ENCODE measurements around a stretch of chr6.

GRCh38 chr6:157780030-157780229 is 43.1 kb upstream of the SNX9 start:
- CAGE, long polyA plus RNA, result no peak
- RRBS, result no CpG with 5 or more reads among the region's 4 CpGs

DNA sequence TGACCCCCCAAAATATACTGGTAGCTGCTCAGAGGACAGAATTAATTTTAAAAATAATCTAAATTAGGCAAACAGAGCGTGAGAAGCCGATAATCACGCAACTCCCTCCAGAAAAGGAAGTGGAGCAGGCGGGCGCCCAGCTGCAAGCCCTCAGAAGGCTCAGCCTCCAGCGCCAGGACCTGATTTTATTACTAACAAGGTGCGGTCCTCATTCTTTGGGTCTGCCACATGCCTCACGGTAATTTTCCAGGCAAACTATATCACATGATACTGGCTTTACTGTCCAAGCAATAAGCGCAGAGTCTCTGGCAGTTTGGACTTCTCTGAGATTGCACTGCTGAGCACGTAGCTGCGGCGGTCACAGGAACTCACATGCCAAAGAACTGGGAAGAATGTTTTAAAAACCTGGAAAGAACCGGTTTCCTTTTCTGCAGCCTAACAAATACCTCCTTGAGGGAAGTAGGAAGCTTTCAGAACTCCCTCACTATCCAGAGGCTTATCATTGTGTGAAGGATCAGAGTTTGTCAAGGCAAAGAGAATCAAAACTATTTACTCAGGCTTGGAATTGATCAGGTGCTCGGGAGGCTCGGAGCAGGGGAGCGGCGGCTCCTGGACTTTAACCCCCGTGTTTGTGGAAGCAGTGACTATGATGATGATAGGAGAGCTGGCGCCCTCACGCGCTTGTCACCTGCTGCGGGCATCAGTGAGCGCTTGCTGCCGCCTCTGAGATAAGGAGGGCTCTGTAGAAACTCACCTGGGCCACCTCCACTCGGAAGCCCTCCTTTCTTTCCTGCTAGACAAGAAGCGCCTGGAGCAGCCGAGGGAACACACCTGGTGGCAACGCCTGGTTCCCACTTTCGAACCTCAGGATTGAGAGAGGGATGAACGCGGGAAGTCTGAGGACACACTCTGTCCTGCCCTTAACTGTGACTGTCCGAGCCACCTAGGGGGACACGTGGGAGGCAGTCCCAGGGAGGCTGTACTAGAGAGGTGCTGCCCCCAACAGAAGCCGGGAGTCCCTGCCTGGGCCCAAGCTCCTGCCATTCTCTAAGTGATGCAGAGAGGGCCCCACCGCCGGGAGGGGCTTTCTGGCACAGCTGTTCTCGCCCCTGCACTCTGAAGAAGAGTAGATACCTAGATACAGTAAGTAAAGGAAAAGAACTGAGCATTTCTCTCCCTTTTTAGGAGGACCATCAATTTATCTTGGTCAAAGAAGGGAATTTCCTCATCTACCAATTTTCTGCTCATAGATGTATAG is 27.2 kb upstream of the SYNJ2 start:
- CAGE, long polyA plus RNA, result no peak
- RRBS, result 63% methylated on average over 3 of the region's 37 CpGs

DNA sequence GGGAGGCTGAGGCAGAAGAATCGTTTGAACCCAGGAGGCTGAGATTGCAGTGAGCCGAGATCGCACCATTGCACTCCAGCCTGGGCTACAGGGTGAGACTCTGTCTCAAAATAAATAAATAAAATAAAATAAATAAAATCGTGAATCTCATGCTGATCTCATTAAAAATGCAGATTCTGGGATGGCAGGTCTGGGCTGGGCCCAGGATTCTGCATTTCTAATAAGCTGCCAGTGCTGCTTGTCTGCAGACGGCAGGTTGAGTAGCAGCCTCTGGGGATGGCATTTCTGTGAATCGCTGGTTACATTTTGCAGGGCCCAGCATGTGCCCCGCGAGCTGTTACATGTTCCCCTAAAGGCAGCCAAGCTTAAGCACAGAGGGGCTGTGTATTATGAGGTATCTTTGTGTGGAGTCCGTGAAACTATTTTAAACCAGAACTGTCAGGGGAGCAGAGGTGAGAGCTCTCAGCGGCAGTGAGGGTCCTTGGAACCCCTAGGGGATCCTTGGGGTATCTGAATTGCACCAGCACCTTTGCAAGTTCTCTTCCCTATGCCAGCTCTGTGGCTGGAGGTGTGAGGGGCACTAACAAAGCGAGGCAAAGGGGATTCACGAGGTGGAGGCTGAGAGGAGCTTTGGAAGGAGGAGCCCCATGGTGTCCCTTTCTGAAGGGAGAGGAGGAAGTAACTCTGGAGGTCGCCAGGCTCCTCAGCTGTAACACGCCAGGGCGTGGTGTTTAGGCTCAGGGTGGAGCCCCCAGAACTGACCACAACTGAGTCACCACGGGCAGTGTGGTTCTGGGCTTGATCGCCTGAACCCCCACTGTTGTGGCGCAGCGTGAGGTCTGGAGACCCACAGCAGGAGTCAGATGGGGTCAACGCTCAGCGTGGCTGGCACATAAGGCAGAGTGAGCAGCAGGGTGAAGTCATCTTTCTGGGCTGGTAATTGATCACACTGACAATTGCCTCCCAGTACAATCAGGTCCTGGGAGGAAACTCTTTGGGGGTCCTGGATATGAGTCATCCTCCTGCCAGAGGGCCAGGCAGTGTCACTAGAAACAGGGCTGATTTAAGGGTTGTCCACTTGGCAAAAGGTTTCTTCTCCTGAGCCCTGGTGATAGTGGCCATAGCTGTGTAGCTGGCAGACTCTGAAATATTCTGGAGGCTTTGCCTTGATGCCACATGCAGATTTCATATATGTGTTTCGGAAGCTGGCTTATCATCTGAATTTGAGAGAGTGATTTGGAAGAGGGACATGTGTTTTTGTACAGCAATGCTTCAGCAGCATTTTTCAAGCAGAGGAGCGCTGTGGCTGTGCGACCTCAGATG is 49.6 kb downstream of the SYNJ2 start:
- CAGE, long polyA plus RNA, result no peak
- RRBS, result no CpG with 5 or more reads among the region's 24 CpGs

DNA sequence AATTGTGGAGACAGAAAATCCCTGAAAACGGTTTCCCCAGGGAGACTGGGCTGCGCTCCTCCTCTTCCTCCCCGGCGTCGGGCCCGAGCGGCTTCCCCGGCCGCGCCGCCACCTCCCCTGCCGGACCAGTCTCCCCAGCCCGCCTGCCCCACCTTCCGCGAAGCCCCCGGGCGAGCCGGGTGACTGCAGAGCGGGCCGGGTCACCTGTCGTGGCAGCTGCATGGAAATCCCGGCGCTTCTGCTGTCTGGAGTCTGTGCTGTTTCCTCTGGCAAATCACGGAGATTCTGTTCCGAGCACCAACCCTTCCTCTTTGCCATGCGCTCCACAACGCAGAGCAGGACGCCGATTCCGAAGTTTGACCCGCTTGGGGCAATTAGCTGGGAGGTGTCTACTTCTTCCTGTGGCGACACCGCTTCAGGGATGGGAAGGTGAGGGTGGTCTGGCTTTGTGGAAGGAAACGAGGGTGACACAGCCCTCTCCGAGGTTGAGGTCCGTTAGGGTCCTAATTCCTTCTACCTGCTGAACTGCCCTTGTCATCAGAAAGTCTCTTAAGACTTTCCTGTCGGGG is 64.6 kb downstream of the GTF2H5 start:
- CAGE, long polyA plus RNA, result no peak
- RRBS, result 3% methylated on average over 5 of the region's 37 CpGs

DNA sequence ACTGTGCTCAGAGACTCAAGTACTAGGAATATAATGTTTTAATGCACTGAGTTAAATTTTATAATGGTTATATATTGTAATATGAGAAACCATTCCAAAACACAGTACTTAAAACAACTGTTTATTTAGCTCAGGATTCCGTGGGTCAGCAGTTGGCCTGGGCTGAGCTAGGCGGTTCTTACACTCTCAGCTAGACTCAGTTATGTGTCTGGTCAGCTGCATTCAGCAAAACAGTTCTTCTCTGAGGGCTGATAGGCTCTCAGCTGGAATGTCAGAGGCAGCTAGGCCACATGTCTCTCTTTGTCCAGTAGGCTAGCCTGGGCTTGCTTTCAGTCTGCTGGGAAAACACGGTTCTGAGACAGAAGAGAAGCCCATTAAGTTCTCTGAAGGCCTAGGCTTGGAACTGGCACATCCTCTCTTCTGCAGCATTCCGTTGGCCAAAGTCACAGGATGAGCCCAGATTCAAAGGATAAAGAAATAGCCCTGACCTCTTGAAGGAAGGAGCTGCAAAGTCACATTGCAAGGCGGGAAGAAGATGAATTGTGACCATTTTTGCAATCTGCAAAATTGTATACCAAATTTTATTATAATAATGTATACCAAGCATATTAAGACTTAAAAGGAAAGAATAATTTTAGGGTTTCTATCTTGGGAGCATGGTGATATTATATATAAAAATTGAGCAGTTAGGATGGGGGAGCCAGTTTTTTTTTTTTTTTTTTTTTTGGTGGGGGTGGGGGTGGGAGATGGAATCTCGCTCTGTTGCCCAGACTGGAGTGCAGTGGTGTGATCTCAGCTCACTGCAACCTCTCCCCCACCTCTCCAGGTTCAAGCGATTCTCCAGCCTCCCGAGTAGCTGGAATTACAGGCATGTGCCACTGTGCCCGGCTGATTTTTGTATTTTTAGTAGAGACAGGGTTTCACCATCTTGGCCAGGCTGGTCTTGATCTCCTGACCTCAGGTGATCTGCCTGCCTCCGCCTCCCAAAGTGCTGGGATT is 65.8 kb downstream of the TULP4 start:
- CAGE, long polyA plus RNA, result no peak
- RRBS, result no CpG with 5 or more reads among the region's 10 CpGs

DNA sequence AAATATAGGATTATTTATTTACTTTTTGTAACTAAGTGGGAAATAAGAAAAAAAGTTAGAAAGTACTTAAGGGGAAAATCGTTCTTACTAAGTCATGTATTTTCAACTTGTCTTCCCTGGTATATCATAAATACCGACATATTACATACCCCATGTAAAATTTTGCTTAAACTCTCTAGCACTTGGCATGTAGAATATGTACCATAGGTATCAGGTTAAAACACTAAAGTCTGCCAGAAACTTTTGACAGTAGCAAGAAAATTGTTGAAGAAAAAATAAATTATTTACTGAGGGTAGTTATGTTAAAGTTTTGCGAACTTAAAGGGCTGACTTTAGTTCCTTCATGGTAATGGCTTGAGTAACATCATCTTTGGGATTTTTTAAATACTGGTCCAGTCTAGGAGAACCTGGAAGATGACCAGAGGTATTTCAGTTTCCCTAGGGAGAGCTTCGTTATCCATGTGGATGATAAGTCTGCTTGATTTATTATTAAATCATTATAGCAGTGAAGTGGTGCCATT is 10.4 kb downstream of the DYNLT1 start:
- CAGE, long polyA plus RNA, result no peak
- RRBS, result no CpG with 5 or more reads among the region's 4 CpGs

DNA sequence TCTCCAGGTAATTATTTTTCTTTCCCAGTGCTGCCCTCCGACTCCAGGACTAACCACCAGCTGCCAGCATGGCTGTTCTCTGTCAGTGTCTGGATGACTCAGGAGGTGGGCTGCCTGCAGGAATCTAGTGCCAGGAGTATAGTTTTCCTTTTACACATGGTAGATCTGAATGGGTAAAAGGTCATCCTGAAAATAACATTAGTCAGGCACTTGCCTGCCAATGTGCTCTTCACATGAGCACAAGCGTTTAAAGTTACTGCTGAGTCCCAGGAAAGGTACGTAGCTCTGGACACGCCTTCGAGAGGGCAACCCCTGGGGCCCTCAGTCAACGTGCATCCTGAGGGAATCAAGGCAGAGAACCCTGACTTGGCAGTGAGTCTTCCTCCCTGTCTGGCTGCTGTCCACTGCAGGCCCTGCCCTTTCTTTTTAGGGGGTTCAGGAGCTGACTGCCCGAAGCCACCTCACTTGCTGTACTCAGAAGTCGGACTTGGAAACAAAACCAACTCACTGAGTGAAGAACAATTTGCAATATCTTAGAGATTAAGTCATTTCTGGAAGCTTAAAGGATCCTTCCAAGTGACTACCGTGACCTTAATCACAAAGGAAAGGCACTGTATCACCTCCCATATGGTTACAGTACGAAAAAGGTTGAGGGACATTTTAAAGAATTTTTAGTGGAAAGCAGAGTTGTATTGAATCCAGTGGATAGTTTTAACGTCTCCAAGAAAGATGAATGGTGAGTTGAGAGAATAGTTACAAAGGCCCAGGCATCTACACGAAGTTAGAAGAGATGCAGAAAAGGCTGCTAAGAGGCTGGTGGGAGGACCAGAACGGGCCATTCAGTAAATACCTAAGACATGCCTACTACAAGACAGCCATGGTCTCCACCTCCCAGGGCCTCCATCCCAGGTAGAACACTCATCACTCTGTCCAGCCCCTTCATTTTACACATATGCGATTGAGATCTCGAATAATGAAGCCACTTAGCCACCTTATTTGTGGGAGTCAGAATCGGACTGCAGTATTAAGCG is 2.1 kb downstream of the DYNLT1 start:
- CAGE, long polyA plus RNA, result no peak
- RRBS, result no CpG with 5 or more reads among the region's 17 CpGs

DNA sequence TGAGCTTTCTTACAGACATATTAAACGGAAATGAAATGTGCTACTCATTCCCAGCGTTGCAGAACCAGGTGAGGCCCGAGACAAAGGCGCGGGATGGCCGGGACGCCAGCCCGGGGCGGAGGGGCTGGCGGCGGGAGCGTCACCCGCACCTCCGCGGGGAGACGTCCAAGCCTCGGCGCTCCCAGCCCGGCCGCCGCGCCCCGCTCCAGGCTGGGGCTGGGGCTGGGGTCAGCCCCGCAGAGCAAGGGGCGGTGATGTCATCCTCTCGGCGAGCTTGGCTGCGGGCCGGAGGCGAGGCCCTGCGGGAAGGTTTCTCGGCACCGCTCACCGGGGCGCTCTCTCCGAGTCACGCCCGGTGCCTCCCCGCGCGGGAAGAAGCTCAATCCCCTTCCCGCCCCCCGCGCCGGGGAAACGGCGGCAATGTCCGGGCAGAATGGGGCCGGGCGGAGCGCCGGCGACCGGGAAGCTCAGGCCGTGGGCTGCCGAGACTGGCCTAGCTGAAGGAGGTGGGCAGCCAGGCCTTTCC is 396 bp downstream of the DYNLT1 start:
- CAGE, long polyA plus RNA, result no peak
- RRBS, result 2% methylated on average over 35 of the region's 56 CpGs

GRCh38 chr6:158707847-158708905 is 58.3 kb downstream of the SYTL3 start:
- CAGE, long polyA plus RNA, result no peak
- RRBS, result no CpG with 5 or more reads among the region's 28 CpGs

- CAGE, long polyA plus RNA, result no peak
- RRBS, result no CpG with 5 or more reads among the region's 5 CpGs
These were observed 7.8 kb upstream of the EZR start for GRCh38 chr6:158826842-158827543.

DNA sequence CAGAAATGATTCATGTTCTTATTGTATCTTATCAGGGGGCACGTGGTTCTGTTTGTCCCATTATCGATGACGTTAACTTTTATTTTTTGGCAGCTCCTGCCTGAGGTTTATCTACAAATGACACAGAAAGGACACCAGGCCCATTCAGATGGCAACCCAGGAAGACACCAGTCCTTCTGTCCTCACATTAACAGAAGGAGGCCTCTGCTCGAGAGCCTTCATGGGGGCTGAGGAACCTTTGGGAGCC is 41.2 kb upstream of the EZR start:
- CAGE, long polyA plus RNA, result no peak
- RRBS, result no CpG with 5 or more reads among the region's 4 CpGs

GRCh38 chr6:158938801-158939082 is 61.3 kb downstream of the RSPH3 start:
- CAGE, long polyA plus RNA, result no peak
- RRBS, result 18% methylated on average over 1 of the region's 12 CpGs

DNA sequence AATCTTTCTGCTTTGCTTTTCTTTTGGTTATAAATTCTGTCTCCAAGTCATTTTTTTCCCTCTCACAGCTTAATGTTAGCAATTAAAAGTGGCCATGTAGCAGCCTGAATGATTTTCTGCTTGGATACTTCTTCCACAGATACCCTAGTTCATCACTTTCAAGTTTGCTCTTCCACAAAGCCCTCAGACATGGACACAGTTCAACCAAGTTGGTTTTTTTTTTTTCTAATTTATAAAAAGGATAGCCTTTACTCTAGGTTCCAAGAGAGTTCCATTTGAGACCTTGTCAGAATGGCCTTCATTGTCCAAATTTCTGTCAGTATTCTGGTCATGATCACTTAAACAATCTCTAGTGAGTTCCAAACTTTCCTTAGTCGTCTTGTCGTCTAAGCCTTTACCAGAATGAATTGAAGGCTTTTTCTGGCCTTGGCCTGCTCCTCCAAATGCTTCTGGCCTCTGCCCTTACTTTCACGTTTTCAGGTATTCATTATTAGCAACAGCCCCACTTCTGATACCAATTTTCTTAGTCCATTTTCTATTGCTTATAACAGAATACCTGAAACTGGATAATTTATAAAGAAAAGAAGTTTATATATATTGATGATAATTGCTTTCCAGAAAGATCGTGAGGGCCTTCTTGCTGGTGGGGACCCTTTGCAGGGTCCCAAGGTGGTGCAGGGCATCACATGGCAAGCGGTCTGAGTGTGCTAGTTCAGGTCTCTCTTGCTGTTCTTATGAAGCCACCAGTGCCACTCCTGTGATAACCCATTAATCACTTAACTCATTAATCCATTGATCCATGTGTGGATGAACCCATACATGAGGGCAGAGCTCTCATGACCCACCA is 39.8 kb downstream of the RSPH3 start:
- CAGE, long polyA plus RNA, result no peak
- RRBS, result no CpG with 5 or more reads among the region's 5 CpGs

GRCh38 chr6:159043255-159043875 is 1.4 kb downstream of the TAGAP start:
- CAGE, long polyA plus RNA, result no peak
- RRBS, result no CpG with 5 or more reads among the region's 7 CpGs

DNA sequence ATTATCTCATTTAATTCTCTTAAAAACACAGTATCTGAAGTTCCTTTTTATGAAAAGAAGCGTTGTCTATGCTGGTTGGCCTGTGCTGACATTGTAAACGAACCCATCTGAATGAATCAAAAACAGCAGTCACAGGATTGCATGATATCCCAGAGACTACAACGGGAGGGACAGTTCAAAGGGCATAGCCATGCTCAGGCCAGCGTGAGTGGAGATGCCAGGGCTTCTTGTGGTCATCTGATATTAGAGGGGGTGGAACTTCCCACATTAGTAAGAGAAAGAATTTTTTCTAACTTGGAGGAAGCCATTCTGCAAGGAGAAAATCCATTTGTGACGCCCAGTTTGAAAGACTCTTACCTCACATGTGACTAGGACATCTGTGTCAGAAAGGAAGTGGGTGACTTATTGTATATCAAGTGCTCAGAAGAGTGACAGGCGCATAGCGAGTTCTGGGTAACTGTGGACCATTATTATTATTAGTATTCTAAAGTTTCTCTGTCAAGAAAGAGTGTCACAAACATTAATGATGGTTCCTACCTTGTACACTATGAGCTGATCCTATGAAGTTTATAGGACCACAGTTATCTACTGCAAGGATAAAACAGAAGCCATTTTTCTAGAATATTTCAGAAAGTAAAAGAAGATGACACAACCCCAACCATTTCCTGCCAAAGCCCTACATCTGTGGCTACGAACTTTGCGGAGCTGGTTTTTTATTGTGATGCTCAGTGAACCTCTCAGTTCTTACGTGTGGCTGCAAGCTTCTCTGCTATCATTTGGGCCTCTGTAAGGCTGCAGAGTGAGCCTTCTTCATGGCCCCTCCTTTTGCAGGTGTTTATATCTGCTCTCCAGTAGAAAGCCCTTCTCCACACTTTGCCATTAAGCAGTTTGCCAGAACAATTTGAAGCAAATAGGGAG is 17.5 kb upstream of the TAGAP start:
- CAGE, long polyA plus RNA, result no peak
- RRBS, result no CpG with 5 or more reads among the region's 10 CpGs

DNA sequence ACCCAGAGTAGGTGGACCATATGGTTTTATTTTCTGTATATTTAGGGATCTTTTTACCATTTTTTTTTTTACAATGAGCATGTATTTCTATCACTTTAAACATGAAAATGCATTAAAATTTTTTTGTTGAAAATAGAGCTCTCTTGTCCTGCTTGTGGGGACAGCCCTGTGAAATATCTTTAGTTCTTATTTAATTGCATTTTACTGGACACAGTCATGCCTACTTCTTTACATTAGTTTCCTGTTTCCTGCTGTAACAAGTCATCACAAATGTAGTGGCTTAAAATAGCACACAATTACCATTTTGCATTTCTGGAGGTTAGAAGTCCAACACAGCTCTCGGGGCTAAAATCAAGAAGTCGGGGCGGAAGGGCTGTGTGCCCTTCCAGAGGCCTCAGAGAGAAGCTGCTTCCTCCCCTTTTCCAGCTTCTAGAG is 29.4 kb downstream of the PNLDC1 start:
- CAGE, long polyA plus RNA, result no peak
- RRBS, result no CpG with 5 or more reads among the region's 3 CpGs

DNA sequence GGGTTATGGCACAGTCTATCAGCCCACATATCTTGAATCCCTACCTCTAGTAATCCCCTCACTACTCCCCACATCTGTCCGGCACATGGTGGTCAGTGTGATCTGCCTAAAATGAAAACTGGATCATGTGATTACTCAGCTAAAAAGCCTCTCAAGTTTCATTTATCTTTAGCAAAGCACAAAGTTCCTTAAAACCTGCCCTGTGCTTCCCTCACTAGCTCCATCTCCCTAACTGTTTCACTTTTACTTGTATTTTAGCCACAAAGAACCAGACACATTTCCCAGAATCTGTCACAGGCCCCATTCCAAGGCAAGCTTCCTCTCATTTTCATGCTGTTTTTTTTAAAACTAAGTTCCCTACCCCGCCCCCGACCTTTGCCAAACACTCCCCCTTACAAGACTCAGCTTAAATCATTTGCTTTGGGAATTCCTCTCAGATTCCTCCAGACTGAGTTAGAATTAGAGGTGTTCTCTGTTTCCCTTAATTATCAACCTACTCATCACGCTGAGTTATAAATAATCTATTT is 8.9 kb upstream of the IGF2R start:
- CAGE, long polyA plus RNA, result no peak
- RRBS, result no CpG with 5 or more reads among the region's 4 CpGs

- CAGE, long polyA plus RNA, result no peak
- RRBS, result no CpG with 5 or more reads among the region's 6 CpGs
These were observed 68.9 kb downstream of the IGF2R start for GRCh38 chr6:160037581-160038416.

DNA sequence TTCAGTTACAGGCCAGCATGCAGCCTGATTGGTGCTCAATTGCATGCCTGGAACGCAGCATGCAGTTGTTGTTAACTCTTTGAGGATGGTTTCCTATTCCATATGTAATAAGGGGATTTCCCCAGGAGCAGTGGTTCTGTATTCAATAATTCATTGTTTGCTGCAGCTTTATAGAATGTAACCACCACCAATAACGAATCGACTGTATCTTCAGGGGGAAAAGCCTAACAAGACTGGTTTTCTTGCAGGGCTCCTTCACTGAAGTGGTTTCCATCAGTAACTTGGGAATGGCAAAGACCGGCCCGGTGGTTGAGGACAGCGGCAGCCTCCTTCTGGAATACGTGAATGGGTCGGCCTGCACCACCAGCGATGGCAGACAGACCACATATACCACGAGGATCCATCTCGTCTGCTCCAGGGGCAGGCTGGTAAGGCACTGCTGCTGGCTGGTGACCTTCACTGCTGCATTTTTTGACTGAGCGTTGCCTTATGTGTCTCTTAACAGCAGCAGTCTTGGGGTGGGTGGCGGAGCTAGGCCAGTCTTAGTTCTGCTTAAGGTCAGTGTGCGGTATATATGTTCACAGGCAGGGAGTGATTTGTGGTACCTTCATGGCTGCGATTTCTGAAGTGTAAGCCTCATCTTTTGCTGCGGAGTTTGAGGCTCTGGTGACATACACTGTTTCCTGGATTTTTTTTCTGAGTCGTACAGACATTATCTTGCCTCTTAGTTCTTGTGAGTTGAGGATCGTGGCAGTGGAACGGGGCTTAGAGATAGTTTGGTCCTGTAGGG is 71.2 kb upstream of the SLC22A1 start:
- CAGE, long polyA plus RNA, result no peak
- RRBS, result no CpG with 5 or more reads among the region's 19 CpGs

GRCh38 chr6:160064717-160064973 is 57.0 kb upstream of the SLC22A1 start:
- CAGE, long polyA plus RNA, result no peak
- RRBS, result no CpG with 5 or more reads among the region's 3 CpGs